Peritoneum (tissue), 1 donor: Measurements from ENCODE around the gene SLC39A10.

DNA sequence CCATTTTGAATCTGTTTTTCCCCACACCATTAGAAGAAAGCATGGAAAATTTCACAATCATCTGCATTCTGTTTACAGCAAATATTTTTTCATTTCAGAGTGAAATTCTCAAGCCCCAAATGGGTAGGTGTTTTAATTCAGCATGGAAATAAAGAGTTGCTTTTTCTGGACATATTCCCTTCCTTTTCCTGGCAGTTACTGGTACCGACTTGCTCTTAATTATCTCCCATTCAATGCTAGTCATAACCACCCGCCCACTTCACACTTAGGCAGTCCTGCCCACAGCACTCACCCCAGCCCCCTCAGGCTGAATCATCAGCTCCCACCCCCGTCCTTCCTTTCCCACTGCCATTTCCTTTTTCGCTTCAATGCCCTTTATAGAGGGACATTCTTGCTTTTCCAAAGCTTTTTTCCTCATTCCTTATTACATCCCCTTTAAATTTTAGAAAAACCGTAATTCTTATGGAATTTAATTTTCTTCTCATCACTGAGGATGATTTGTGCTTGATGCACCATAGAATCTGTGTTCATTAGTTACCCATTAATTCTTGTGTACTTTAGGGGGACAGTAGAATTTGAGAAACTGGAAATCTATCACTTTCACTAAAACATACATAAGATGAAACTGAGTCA is 89.0 kb upstream of the GLS start:
- PRO-cap: no peak

- PRO-cap: no peak
These were observed 71.2 kb upstream of the GLS start for GRCh38 chr2:190809419-190809780.

DNA sequence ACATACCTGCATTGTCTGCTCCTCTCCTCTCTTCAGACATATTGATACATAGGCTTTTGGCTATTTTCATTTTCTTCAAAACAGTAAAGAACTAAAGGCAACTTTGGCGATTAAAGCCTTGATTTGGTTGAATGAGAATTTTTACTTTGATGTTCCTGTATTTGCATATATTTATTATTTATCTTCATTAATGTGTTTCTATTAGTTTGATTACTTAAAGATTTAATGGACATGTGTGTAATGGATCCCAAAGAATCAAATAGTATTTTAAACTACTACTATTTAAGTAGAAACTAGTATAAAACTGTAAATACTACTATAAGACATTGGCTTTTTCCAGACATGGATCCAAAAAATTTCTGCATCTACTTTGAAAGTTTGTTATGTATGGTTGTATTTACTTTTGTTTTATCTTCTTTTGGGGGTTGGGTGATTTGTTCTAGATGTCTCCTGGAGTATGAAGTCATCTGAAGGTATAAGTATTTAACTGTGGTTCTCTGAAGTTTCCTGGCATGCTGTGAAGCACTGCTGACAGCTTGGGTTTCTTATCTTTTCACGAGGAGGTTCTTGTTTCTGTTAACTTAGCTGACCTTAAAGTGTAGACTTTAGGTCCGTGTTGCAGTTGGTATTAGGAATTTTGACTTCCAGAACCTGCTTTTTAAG is 15.7 kb downstream of the GLS start:
- PRO-cap: no peak

- PRO-cap: no peak
These were observed 21.2 kb downstream of the GLS start for GRCh38 chr2:190901873-190902247.

DNA sequence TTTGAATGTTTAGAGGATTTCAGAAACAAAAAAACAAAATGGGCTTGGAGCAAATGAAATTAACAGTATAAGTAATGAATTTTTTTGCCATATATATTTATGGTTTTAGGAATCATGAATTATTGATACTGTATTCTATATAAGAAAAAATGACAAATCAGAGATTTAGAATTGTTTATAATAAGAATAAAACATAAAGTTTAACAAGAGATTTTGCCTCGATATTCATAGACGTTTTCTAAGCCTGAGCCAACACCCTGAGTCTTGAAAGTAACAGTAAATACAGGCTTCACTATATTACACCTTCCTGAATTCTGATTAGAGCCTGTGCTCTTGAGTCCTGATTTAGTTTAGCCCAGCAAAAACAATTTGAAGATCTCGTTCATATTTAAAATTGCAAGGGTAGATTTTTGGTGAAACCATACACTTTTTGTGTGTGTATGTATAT is 25.8 kb downstream of the GLS start:
- PRO-cap: no peak

- PRO-cap: no peak
These were observed 31.9 kb downstream of the GLS start for GRCh38 chr2:190912383-190912988.

DNA sequence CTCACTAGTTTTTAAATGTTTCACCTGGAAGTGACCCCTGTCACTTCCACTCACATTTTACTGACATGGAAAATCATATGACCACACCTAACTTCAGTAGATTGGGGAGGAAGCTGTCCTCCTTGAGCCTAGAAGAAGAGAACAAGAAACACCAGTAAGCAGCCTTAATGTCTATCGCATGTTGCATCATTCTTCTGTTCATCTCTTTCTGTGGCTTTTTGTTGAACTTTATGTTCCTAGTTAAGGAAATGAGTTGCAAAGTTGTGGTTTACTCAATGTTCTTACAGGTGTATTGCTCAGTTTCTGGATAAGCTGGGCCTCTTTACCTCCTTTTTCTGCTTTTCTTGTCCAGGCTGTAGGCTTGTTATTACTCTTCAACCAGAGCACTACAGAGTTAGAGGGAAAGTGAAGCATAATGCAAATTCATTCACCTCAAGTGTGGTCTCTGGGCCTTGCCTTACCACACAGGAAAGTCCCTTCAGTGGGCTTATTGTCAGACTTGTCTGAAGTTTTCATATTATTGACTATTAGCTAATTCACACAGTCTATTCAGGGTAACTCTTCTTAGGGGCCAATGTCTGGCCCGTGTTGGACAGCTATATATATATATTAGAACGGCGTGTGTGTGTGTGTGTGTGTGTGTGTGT is 43.2 kb upstream of the STAT4 start:
- PRO-cap: no peak

- PRO-cap: no peak
These were observed 2.5 kb downstream of the MYO1B start for GRCh38 chr2:191247623-191248151.

GRCh38 chr2:191318574-191319330 is 73.5 kb downstream of the MYO1B start:
- PRO-cap: no peak

DNA sequence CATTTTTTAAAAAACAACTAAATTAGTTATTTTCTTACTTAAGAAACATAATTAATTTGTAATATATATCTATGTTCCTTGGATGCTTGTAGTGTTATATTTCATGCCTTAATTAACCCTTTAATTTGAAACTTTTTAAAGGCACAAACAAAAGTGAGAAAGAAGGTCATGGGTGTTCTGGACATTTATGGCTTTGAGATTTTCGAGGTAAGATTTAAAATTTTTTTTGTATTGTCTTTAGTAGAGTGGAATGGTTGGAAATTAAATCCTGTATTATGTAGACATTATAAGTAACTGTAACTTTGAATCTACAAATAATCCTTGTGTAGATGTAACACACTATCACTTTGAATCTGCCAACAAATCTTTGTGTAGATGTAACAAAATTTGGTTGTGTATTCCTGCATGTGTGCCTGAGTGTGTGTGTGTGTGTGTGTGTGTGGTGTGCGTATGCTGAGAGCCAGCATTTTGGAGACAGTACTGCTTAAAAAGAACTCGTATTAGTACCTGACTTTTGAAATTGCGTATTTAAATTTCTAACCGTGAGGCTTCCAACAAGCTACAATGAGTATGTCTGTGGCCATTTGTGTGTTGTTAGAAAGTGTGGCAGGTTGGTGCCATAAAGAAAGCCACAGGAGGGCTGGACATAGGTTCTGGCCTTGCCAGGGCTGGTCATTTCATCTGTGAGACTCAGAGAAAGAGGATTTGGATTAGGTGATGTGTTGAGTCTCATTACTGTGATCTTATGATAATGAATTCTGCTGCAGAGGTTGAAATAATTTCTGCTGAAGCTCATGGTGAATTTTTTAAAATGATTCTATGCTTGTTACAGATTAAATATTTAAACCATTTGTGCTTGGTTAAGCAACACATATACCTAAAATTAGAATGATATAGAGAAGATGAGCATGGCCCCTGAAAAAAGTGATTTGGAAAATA is 125.2 kb downstream of the MYO1B start:
- PRO-cap: no peak

GRCh38 chr2:191436812-191437081 is 191.5 kb downstream of the MYO1B start:
- PRO-cap: no peak

- PRO-cap: no peak
These were observed 192.9 kb downstream of the MYO1B start for GRCh38 chr2:191438068-191438480.

GRCh38 chr2:191628843-191629436 is 49.0 kb upstream of the NABP1 start:
- PRO-cap: no peak

DNA sequence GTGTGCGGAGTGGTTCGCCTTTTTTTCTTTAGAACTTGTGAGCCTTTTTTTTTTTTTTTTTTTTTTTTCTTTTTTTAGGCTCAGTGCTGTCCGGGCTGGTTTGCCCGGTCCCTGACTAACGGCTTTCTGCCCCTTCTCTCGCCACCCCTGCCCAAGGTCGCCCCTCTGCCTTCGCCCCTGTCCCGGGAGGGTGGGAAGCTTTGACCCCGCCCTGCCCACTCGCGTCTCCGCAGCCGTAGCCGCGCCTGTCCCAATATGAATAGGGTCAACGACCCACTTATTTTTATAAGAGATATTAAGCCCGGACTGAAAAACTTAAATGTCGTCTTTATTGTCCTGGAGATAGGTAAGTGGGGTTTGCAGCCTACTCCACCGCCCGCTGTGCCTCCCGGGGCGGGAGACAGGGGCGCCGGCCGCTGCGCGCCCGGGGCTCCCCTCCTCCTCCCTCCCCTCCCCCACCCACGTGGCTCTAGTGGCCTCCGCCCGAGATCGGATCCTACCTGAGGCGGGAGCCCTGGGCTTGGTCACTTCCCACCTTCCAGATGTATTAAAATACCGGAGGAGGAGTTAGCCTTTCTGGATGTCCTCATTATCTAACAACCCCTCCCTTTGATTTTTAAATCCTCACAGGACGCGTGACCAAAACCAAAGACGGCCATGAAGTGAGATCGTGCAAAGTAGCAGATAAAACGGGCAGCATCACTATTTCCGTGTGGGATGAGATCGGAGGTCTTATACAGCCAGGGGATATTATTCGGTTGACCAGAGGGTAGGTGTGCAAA is 615 bp downstream of the NABP1 start:
- PRO-cap: no peak

DNA sequence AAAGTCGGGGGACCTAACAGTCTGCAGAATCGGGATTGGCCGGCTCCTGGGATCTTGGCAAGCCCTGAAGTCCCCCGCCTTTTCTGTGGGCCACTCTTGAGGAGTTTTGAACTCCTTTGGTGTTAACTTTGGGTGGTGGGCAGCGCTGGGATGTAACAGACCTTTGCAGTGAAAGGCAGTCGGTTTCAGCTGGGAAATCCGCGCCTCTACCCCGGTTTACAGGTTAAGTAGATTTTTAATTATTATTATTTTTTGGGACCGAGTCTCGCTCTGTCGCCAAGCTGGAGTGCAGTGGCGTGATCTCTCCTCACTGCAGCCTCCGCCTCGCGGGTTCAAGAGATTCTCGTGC is 1.2 kb downstream of the NABP1 start:
- PRO-cap: no peak

DNA sequence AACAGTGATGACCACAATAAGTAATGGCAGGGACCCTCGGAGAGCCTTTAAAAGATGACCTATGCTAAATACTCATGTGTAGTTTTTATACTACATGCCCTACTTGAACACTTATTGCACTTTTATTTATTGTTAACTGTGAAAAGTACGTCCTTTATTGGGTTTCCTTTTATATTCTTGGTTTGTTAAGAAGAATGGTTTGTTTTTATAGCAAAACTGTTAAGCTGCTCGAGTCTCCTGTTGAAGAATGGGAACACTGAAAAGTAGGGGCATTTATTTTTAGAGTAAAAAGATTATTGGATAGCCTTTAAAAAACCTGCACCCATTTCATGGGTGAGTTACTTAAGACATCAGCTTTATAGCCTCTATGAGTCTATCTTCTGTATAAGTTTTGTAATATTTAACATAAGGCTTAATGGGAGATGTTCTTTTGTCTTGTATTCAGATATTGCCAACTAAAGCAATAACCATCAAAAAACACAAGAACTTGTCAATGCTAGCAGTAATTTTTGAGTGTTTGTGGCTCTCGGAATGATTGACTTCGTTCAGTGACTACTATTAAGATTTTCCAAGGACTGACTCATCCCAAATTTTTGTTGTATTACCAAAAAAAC is 7.9 kb downstream of the NABP1 start:
- PRO-cap: no peak

GRCh38 chr2:191844685-191845986 is 1.8 kb downstream of the CAVIN2 start:
- PRO-cap: no peak

GRCh38 chr2:195579869-195580536 is 77.0 kb upstream of the SLC39A10 start:
- PRO-cap: no peak

DNA sequence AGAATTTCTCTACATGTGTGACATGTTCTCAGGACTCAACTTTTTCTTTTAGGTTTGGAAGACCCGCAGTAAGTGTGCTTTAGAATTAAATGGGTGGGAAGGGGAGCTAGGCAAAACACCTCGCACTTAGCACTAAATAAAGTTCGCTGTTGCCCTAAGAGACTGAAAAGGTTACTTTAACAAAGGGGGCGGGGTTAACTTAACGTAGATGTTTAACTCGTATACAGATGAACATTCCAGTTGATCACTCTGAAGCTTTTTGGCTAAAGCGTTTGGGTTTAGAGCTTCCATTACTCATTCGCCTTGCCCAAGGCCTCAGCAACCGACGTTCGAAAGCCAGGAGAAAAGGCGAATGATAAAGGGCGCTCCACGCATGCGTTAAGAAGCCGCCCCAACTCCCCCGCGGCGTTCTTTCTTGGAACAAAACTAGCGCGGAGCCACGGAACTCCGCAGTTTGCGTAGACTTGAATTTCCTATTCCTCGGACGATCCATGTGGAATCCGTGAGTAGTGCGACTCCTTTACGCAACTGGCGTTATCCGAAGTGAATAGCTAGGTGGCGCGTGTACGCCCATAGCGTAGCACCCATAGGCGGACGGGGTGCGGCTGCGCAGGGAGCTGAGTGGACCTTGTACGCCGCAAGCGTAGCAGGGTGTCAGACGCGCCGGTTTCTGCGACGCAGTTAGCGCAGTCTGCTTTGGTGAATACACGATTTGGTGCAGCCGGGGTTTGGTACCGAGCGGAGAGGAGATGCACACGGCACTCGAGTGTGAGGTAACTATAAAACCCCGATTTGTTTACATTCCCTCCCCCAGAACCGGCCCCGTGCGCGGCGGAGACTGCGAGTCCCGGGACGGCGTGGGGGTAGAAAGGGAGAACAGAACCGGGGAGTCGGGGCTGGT is at the start of gene SLC39A10:
SLC39A10 (plus strand) TSS at position 718 of the 901 bp plus-strand sequence.
- PRO-cap: unidirectional peak, minus-strand start at position 331 of the sequence; unidirectional peak, plus-strand start at position 813 of the sequence

DNA sequence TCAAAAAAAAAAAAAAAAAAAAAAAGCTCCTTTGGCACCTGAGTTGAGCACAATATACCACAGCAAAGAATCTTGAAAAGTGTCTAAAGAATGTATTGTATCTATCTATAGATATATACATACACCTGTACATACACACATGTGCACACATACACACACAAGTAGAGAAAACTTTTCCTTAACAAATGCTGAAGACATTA is 35.7 kb downstream of the STK17B start:
- PRO-cap: no peak